A375 (cell line): ENCODE measurements around a stretch of chr7.

DNA sequence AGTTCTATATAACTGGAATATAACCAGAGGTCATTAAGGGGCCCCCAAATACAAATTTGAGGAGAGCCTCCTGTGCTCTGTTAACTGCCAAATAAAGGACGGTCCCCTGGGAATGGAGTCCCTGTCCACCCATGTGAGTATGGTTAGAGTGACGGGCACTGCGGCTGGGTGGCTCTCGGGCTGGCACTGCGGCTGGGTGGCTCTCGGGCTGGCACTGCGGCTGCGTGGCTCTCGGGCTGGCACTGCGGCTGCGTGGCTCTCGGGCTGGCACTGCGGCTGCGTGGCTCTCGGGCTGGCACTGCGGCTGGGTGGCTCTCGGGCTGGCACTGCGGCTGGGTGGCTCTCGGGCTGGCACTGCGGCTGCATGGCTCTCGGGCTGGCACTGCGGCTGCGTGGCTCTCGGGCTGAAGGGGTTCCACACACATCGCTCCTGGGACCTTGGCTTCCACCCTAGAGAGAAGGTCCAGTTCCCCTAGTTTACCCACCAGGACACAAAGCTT, 292.8 kb upstream of the RNF32 start:
- RAMPAGE, long total RNA: no peak

DNA sequence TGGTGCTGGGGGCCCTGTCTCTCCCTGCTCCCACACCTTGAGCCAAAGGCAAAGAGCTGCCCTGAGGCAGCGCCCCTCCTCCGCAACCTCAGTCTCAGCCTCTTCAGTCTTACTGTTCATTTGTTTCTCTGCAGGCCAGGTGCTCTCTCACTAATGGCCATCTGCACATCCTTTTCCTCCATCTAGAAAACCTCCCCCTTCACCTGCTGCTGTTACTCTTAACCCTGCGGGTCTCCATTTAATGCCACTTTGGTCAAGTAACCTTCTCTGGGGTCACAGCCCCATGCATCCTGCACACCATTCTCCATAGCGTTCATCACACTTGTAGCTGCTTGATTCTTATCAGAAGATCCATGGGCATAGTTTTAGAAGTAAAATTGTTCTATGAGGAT, 10.1 kb downstream of the RNF32 start:
- RAMPAGE, long total RNA: no peak

- RAMPAGE, long total RNA: no peak
Observed at GRCh38 chr7:156776200-156776883, 116.6 kb downstream of the LMBR1 start.

DNA sequence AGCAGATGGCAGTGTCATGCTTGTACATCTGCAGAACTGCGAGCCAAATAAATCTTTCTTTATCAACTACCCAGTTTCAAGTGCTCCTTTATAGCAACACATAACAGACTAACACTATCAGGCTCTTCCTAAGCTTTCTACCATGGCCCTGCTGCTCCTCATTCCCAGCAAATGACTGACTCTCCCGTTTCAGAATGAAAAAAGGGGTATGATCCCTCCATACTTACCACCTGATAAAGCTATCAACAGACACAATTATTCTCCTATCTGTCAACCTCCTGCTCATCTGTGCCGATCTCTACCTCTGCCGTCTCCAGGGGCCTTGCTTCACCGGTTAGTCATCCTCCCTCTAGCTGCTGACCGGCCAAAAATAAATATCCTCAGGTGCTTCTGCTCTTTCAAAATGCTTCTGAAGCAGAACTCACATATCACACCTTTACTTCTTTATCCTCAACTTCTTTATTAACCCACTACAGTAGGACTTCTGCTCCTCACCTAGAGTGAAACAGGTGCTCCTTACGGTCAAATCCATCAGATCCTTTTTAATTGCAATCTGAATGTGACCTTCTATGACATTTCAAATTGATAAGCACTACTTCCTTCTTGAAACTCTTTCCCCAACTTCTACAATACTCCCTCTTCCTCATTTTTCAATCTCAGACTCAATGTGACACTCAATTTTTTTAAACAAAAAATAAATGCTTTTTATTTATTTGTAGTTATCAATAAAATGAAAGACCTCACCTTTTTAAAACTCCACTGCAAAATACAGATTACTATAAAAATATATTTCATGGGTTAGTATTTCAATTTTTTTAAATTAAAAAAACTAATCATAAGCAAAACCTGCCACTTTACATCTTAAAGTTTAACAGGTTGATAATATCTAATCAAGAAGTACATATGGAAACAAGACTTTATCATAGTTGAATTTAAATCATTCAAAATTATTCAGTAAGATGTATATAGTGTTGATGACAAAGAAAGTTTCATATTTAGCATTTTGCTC, 63.1 kb downstream of the LMBR1 start:
- RAMPAGE, long total RNA: no peak

DNA sequence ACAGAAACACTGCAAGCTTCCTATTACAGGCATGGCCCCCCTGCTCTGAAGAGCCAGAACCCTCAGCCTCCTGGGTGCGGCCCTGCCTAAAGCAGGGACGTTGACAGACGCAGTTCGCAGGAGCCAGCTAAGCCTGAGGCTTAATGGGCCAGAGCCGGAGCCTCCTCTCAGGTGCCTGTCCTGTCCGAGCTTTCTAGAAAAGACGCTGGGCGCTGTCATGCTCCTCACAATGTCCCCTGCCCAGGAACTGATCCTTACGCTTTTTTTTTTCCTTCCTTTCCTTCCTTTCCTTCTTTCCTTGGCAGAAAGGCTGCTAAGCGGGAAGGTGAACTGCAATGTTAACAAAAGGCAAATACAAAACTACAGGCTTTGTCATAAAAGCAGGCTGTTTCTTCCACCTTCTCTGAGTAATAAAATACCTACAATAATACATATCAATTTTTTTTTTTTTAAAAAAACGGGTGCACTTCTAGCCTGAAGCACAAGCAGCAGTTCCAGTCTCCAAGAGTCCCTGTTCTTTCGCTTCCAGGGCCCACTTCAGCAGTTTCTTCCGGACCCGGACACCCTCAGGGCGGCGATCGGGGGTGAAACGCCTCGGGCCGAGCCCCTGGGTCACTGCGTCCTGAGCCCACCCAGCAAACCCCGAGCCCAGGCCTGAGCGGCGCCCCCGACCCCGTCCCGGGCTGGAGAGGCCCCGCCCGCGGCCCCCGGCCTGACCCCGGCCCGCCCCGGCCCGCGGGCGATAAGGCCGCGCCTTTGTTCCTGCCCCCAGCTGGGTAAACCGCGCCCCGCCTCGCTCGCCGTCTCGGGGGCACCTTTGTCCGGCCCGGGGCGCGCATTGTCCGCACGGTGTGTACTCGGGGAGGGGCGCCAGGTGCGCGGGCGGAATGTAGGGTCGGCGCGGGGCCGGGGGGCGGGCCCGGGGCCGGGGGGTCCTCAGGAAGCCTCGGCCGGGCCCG, 11.1 kb downstream of the MNX1 start:
- RAMPAGE, long total RNA: no peak

DNA sequence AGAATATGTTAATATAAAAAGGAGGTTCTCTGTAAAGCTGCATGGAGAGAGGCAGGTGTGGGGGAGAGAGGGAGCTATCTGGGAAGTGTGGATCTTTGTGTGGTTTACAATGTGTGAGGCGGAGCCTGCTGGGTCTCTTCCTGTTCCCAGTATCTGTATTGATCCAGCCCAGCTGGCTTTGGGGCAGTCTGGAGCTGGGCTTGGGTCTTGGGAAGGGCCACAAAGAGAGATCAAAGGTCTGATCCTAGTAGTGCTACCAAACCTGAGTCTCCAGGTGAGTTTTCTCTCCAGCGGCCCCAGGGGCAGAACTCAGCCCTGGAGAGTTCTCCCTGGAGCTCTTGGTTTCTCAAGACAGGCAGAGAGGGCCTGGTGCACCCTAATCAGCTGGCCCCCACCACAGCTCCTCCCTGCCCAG, 3.5 kb upstream of the MNX1 start:
- RAMPAGE, long total RNA: no peak

- RAMPAGE, long total RNA: no peak
Observed at GRCh38 chr7:157209677-157210477, 71.2 kb downstream of the UBE3C start.

- RAMPAGE, long total RNA: no peak
Observed at GRCh38 chr7:157271568-157272611, 64.9 kb upstream of the DNAJB6 start.

- RAMPAGE, long total RNA: no peak
Observed at GRCh38 chr7:157277169-157277670, 59.6 kb upstream of the DNAJB6 start.

GRCh38 chr7:157337816-157338510, 1.2 kb downstream of the DNAJB6 start:
- RAMPAGE, long total RNA: no peak

DNA sequence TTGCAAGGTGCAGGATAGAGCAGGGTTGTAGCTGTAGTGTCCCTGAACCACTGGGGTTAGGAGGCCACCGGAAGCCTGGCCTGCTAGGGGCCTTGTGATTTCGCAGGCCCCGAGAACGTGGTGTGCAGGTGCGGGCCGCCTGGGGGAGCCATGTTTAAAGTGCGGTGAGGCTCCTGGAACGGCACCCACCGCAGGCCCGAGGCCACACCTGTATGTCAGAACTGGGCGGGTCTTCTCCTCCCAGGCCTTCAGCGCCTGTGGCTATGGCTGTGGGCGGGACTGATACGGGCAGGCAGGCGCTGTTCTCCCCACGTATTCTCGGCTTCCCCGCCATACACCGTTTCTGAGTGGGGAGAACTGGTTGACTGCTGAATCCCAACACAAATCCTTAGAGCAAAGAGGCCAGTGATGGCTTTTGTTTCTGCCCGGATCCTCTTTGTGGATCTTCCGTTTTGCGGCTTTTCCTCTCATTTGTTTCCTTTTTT, 74.8 kb downstream of the DNAJB6 start:
- RAMPAGE, long total RNA: no peak

DNA sequence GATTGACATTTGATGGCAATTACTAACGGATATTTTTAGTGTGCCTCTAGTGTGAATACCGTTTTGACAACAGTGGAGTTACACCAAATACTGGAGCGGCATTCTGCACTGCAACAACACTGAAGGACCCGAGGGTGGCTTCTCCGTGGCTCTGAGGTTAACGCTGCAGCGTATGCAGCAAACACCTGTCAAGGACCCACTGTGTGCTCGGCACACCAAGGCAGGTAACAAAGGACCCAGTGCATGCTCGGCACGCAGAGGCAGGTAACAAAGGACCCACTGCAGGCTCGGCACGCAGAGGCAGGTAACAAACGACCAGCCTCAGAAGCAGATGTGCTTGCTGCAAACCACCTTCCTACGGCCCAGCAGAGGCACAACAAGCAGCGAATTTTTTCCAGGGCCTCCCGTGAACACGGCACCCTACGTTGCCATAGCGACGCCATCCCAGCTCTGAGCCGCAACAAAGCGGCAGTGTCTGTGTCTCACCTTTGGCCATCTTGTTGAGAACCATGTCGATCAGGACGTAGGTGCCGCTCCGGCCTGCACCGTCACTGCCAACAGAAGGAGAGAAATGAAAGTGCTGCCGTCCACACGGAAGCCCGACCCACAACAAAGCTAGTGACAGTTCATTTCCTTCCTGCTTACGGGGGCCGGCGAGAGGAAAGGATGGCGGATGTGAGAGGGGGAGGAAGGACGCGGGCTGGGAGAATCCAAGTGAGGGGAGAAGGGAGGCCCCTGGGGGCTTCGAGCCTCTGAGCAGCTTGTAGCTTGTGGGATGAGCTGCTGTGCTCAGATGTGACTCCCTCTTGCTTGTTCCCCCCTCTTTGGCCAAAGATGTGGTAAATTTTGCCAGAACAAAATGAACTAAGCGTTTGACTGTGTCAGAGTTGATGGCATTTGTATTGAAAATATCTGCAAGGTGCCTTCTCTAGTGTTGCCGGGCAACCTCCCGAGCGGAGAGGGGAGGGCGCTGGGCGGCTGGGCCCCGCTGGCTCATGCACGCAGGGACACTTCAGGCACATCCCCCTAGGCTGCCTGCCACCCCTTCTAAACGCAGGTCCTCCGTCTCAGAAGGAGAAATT, 232.0 kb downstream of the DNAJB6 start:
- RAMPAGE, long total RNA: no peak

- RAMPAGE, long total RNA: no peak
Observed at GRCh38 chr7:157827125-157827529, 490.3 kb downstream of the DNAJB6 start.

GRCh38 chr7:157905840-157906017, 568.9 kb downstream of the DNAJB6 start:
- RAMPAGE, long total RNA: no peak

DNA sequence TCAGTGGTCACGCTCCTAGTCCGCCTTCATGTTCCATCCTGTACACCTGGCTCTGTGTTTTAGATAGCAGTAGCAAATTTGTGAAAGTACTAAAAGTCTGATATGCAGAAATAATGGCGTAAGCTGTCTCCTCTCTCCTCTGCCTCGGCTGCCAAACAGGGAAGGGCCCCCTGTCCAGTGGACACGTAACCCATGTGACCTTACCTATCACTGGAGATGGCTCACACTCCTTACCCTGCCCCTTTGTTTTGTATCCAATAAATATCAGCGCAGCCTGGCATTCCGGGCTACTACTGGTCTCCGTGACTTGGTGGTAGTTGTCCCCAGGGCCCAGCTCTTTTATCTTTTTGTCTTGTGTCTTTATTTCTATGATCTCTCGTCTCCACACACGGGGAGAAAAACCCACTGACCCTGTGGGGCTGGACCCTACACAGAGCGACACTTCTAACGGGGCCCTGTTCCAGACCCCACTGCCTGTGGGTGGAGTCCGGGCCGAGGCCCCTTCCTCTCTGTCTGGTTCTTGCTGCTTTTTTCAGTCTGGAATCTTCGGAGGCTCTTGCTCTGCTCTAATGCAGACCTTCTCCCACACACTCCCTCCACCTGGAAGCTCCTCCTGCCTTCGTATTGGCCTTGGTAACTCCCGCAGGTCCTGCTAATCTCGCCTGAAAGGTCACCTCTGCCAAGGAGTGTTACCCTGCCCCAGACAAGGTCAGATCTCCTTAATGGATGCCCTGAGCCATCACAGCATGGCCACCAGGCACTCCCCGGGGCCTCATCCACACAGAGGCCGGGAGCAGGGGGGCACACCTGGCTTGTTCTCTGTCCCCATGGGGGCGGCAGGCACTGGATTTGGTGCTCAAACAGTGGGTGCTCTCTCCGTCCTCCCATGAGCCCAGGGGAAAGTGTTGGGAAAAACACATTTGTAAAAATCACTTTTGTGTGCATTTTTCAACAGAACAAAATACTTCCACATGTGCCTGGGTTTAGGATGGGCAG, 531.8 kb downstream of the PTPRN2 start:
- RAMPAGE, long total RNA: no peak

- RAMPAGE, long total RNA: no peak
Observed at GRCh38 chr7:158710443-158711208, 6.0 kb upstream of the NCAPG2 start.

GRCh38 chr7:158759618-158760474, 55.2 kb upstream of the NCAPG2 start:
- RAMPAGE, long total RNA: no peak

DNA sequence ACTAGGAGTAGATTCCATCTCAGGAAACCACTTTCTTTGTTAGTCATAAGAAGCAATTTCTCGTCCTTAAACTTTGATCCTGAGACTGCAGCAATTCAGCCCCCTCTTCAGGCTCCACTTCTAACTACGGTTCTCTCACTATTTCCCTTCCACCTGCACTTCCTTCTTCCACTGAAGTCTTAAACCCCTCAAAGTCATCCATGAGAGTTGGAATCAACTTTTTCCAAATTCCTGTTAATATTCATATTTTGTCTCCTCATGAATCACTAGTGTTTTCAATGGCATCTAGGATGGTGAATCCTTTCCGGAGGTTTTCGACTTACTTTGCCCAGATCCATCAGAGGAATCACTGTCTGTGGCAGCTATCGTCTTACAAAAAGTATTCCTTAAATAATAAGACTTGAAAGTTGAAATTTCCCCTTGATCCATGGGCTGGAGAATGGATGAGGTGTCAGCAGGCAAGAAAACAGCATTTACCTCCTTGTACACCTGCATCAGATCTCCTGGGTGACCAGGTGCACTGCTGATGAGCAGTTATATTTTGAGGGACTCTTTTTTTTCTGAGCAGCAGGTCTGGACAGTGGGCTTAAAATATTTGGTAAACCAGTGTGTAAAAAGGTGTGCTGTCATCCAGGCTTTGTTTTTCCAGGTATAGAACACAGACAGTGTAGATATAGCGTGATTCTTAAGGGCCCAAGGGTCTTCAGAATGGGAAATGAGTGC, 53.6 kb downstream of the ESYT2 start:
- RAMPAGE, long total RNA: no peak

GRCh38 chr7:158825563-158826492, 3.5 kb downstream of the ESYT2 start:
- RAMPAGE, long total RNA: no peak

GRCh38 chr7:158849624-158849960, 6.8 kb upstream of the DYNC2I1 start:
- RAMPAGE, long total RNA: no peak